BJ (cell line): ENCODE data around the gene MRGPRX3.

DNA sequence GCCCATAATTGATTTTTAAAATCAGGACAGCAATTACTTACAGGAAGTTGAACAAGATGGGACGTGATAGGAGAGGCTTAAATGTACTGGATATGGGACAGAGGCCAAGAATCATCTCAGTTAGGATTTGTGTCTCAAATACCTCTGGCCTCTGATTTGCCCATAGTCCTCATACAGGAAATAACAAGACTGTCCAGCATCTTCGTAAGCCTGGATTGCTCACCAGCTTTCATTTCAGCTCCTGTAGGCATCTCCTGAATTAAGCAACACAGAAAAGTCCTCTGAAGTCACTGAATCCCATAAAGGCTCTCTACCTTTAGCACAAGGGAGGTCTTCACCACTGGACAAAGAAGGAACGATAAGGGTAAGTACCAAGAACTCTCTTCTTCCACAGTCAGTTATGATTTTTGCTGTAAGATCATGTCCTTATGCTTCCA lies at the start of gene MRGPRX3:
Gene MRGPRX3, plus strand, starts transcription at position 196 of the 437 bp plus-strand sequence.
- CAGE, long polyA plus RNA, result no peak
- RRBS, result no CpG with 5 or more reads among the region's 3 CpGs

DNA sequence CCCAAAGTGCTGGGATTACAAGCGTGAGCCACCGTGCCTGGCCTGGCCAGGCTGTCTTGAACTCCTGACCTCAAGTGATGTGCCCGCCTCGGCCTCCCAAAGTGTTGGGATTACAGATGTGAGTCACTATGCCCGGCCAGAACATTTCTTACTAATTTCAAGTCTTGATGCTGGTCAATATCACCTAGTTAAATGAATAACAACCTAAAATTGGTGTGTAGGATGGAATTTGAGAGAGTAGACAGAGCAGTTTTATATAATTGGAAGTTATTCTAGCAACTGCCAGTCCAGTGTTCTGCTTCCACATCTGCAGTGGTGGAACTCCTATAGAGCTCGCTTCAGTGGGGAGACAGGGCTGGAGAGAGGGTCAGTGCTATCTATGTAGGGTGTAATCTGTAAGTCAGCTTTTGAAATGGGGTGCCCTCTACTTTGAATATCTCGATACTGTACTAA lies 4.5 kb downstream of the LDHA start:
- CAGE, long polyA plus RNA, result no peak
- RRBS, result no CpG with 5 or more reads among the region's 7 CpGs

GRCh38 chr11:18402735-18403202 lies 8.4 kb downstream of the LDHA start:
- CAGE, long polyA plus RNA, result no peak
- RRBS, result no CpG with 5 or more reads among the region's 7 CpGs

DNA sequence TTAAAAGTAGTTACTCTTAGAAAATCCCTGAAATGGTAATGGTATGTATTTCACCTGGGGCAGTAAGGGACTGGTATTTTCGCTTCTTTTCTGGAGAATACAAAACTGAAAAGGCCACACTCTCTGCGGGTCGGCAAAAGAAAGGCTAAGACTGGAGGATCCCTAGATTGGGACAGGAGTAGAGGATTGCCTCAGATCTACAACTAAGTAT lies 617 bp downstream of the TSG101 start:
- CAGE, long polyA plus RNA, result no peak
- RRBS, result no CpG with 5 or more reads among the region's 3 CpGs

DNA sequence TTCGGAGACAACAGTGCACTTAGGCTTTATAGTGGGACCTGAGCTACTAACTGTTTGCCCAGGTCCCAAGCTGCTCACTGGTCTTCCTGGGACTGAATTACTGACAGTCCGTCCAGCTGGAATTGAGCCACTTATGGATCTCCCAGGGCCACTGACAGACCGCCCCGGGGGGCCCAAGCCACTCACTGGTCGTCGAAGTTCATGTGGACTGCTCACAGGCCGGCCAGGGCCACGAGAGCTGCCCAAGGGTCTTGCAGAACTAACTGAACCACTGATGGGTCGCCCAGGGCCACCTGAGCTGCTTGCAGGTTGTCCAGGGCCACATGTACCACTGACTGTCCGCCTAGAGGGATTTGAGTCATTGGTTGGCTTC lies 15.1 kb downstream of the MISFA start:
- CAGE, long polyA plus RNA, result no peak
- RRBS, result no CpG with 5 or more reads among the region's 10 CpGs

GRCh38 chr11:18668377-18668847 lies 30.2 kb upstream of the TMEM86A start:
- CAGE, long polyA plus RNA, result no peak
- RRBS, result no CpG with 5 or more reads among the region's 7 CpGs

- CAGE, long polyA plus RNA, result no peak
- RRBS, result no CpG with 5 or more reads among the region's 1 CpG
Measured at GRCh38 chr11:18704733-18705165, 6.2 kb downstream of the TMEM86A start.

DNA sequence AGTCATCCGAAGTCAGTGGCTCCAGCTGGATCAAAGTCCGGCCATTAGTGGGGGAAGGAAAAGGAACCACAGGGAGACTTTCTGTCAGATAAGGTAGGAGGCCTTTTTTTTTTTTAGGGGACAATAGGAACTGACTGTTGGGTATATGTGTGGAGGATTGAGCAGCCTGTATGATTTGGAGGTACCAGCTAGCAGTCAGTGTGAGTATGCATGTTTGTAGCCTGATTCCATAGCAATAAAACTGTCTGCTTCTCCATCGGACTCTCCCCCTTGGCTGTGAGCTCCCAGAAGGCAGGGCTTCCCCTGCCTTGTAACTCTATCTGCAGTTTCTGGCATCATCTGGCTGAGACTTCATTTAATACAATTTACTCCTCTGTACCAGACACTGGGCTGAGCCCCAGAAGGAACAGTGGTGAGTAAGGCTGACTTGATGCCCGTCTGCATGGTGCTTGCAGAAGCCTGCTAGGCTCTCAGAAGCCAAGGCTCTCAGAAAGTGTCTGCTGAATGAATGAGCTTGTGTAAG lies 5.7 kb downstream of the IGSF22 start:
- CAGE, long polyA plus RNA, result no peak
- RRBS, result no CpG with 5 or more reads among the region's 4 CpGs

- CAGE, long polyA plus RNA, result no peak
- RRBS, result no CpG with 5 or more reads among the region's 4 CpGs
Measured at GRCh38 chr11:18768399-18768817, 23.2 kb downstream of the PTPN5 start.

DNA sequence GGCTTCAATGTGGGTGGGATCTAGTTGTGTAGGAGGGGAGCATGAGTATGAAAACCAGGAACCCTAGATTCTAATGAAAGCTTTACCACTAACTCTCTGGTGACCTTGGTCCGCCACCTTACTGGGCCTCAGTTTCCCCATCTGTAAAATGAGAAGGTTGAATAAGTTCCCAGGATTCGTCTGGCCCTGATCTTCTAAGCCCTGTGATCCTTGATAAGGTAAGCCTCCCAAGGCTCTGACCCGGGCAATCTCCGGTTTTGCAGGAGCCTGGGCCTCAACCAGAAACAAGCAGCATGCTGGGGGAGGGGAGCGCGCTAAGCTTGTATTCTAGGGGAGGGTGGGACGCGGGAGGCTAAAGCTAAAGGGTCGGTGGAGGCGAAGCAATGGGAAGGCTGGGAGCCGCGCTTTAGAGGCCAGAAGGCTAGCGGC lies 868 bp downstream of the PTPN5 start:
- CAGE, long polyA plus RNA, result no peak
- RRBS, result no CpG with 5 or more reads among the region's 13 CpGs

- CAGE, long polyA plus RNA, result no peak
- RRBS, result no CpG with 5 or more reads among the region's 2 CpGs
Measured at GRCh38 chr11:18843787-18844013, 52.1 kb upstream of the PTPN5 start.

GRCh38 chr11:19135347-19136467 lies 18.7 kb downstream of the ZDHHC13 start:
- CAGE, long polyA plus RNA, result no peak
- RRBS, result no CpG with 5 or more reads among the region's 30 CpGs

DNA sequence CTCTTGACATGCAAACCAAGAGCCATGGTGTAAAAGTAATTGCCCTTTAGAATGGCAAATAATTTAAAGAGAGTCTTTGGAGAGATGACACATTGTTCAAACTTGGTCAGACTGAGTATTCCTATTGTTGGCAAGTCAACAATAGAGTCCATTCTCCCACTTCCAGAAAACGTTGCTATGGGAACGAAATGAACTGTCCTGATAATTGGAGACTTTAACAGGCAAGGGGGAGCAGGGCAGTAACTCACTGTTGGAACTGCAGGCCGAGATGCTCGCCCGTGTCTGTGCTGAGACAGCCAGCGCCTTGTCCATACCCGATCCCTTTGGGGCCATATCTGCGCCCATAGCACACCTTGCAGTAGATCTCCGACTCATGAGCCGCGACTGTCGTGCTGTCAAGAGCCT lies 13.9 kb downstream of the CSRP3 start:
- CAGE, long polyA plus RNA, result no peak
- RRBS, result no CpG with 5 or more reads among the region's 12 CpGs

DNA sequence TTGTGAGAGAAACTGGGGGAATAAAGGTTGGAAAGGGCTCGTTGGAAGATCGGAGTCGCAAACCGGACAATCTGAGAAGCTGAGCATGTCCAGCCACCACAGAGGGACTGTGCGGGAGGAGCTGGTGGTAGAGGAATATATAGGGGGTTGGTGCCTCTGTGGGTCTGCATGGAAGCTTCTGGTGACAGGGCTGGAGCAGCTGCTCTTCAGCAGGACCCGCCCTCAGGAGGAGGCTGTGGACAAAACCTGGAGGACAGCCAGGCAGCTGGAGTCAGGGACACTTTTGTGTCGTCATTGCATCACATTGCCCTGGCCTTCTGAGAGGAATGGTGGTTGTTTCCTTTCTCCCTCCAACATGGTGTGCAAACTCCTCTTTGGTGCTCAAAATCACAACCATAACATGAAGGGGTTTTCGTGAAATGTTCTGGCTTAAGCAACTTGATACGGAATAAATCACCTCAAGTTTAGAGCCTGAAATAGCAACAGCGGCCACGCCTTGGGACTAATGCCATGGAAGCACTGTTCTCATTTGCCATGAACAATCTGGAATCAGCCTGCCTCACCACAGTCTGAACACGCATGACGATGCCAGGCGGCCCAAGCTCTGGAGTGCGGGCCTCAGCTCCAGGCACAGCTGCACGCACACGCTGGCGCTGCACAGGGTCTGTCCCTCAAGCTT lies 17.1 kb upstream of the CSRP3 start:
- CAGE, long polyA plus RNA, result no peak
- RRBS, result no CpG with 5 or more reads among the region's 18 CpGs

- CAGE, long polyA plus RNA, result no peak
- RRBS, result 2% methylated on average over 42 of the region's 67 CpGs
Measured at GRCh38 chr11:19241458-19242327, 948 bp upstream of the E2F8 start.

DNA sequence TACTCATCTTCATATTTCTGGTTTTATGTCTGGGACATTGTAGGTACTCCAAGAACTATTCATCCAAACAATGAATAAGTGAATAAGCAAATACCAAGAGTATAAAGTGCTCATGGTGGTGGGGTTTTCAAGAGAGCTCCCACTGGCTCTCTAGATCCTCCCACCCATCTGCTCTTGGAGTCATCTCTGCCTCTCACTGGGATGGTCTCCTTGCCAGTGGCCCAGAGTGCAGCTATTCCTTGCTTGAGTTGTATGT lies 126.6 kb upstream of the E2F8 start:
- CAGE, long polyA plus RNA, result no peak

DNA sequence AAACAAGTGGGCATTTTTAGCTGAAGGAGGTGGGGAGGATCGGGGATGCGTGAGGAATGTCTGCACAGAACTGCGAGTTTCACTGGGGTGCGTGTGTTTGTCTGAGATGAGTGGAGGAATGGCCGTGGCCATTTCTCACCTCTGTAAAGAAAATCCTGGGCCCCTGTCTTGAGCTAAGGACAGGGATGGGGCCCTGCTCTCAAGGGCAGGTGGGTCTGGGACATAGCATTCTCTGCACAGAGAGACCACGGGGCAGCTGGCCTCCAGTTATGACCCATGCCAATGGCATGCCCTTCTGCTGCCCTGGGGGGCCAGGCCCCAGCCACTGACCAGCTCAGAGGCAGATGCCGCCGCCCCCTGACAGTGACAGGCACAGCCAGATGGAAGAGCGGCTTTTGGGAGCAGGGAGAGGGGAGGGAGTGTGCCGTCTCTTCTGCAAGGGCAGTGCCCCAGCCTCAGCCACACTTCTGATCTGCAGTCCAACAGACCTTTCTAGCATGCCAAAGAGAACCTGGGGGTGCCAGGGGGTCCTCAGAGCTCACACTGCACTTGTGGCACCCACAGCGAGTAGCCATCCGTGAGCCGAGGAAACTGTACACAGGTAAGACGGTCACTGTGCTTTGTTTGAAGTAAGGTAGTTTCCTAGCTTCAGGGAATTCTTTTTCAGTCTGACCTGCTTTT lies 114.8 kb upstream of the NAV2 start:
- CAGE, long polyA plus RNA, result no peak
- RRBS, result no CpG with 5 or more reads among the region's 14 CpGs

DNA sequence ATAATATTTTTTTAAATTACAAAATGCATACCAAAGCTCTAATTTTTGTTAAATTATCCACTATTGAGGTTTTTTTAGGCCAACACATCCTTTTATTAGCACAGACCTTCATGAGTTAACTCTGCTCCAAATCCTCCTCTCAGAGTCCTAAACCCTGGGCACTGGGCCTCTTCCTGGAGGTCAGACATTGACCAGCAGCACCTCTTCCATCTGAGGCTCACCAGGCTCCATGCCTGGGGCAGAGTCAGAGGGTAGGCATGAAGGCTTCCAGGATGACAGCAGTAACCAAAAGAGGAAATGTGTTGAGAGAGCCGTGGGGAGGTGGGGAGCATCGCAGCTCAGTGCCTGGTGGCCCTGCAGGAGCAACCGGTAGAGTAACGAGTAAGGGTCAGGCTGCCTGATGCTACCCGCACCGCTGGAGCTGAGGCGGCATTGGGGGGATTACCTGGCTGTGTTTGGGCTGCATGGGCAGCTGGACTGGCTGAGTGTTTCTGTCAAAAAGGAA lies 9.5 kb upstream of the NAV2 start:
- CAGE, long polyA plus RNA, result no peak
- RRBS, result no CpG with 5 or more reads among the region's 7 CpGs

DNA sequence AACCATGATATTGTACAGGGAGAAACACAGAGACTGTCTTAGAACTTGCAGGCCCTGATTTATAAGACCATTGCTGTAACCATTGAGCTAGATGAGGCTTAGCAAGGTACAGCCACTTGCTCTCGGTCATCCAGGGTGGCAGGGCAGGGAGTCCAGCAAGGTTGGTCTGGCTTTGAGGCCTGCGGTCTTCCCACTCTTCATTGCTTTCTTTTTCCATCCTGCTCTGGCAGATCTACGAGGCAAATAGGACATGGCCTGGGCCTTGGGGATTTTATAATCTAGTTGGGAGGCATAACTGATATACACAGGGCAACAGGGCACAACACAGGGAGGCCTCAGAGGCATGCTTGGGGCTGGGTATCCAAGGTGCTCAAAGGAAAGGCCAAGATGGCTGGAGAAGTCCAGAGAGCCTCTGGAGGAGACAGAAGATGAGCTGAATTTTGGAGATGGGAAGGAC lies 4.4 kb downstream of the NAV2 start:
- CAGE, long polyA plus RNA, result no peak
- RRBS, result no CpG with 5 or more reads among the region's 3 CpGs

DNA sequence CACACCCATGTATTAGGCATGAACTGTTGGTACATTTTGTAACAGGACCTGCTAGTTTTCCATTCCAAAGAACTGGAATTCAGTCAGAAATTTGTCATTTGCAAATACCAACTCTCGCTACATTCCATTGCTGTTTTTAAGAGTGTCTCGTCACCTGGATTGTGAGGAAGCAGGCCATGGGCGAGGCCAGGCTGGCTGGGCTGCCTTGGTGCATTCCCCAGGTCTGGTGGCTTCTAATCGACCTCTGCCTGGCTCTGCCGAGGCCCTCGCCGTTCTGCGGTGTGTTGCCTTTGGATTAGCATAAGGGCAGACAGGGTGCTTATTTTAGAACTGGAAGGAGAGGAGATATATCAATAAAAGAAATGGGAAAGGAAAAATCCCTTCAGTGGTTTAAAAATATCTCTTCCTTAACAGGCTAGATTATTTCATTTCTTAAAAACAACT lies 13.2 kb downstream of the NAV2 start:
- CAGE, long polyA plus RNA, result no peak
- RRBS, result no CpG with 5 or more reads among the region's 8 CpGs